Penis (tissue), 1 donor: Measurements from ENCODE around the genes GRAP2, FAM83F and TNRC6B.

DNA sequence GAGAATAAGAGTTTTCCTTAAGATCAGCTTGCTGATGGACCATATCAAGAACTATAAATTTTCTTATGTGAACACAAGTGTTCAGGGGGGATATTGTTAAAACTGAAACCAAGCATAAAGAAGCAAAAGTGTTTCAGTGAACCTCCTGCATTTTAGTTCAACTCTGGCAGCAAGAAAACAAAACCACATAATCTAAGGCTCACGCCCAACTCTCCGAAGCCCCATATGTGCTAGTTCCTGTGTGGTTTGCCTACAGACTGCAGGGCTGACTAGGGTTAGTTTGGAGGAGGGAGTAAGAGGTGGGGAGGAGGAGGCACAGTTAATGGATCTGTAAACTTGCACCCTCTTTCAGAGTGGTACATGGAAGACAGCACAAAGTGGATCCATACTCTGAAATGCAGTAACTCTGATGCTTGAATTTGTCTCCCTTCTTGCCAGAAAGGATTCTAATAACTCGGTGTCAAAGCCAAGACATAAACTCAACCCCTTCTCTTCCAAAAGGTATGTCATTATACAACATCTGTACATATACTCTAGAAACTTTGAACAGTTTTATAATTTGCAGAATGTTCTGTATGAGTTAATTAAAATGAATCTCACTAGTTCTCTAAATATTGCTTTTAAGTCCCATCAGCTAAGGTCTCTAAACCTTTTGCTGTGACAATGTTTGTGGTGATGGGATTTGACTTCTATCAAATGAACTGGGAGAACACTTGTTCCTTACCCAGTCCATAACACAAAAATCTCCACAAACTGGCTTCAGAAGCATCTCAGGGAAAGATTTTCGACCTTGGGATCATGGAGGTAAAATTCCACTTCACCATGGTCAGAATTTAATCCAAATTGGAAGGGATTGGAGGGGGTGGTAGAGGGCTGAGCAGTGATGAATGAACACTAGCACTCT is at the start of gene GRAP2:
Gene GRAP2, plus strand, starts transcription at position 255 of the 904 bp plus-strand sequence.
- PRO-cap: unidirectional peak, plus-strand start at position 351 of the sequence

DNA sequence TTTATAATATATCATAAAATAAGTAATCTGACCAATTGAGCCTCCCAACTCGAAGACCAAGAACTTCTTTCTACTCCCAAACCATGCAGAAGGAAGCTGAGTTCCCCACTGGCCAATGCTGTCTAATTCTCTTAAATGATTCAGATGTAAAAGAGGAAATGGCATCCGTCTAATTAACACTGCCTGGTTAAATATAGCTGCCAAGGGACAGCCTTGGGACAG is 13.8 kb upstream of the TMA7B start:
- PRO-cap: no peak

GRCh38 chr22:39951623-39952153 is 8.5 kb upstream of the TMA7B start:
- PRO-cap: no peak

GRCh38 chr22:39961114-39961901 is 1.1 kb downstream of the TMA7B start:
- PRO-cap: no peak

DNA sequence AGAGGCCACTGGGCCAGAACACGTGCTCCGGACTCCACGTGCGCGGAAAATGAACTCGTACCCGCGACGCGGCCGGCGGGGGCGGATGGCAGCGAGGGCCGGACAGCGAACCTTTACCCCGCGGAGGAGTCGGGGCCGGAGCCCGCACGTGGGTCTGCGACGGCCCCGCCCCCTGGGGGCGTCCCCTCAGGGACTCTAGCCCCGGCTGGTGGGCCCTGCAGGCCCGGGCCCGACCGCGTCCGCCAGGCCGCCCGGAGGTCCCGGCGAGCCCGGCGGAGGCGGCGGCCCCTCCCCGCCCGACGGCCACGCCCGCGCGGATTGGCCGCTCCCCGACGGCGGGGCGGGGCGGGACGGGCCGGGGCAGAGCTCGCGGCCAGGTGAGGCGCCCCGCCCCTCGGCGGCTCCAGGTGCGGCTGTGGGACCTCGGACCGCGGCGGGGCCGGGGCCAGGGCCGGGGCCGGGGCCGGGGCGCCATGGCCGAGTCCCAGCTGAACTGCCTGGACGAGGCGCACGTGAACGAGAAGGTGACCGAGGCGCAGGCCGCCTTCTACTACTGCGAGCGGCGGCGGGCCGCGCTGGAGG is at the start of gene FAM83F:
Gene FAM83F, plus strand, starts transcription at position 385 of the 582 bp plus-strand sequence.
- PRO-cap: bidirectional peak, plus-strand start at position 406 of the sequence, minus-strand start at position 246 of the sequence

DNA sequence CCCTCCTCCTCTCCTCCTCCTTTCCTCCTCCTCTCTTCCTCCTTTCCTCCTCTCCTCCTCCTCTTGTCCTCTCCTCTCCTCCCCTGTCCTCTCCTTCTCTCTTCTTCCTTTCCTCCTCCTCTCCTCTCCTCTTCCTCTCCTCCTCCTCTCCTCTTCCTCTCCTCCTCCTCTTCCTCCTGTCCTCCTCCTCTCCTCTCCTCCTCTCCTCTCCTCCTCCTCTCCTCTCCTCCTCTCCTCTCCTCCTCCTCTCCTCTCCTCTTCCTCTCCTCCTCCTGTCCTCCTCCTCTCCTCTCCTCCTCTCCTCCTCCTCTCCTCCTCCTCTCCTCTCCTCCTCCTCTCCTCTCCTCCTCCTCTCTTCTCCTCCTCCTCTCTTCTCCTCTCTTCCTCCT is 12.5 kb downstream of the FAM83F start:
- PRO-cap: no peak

DNA sequence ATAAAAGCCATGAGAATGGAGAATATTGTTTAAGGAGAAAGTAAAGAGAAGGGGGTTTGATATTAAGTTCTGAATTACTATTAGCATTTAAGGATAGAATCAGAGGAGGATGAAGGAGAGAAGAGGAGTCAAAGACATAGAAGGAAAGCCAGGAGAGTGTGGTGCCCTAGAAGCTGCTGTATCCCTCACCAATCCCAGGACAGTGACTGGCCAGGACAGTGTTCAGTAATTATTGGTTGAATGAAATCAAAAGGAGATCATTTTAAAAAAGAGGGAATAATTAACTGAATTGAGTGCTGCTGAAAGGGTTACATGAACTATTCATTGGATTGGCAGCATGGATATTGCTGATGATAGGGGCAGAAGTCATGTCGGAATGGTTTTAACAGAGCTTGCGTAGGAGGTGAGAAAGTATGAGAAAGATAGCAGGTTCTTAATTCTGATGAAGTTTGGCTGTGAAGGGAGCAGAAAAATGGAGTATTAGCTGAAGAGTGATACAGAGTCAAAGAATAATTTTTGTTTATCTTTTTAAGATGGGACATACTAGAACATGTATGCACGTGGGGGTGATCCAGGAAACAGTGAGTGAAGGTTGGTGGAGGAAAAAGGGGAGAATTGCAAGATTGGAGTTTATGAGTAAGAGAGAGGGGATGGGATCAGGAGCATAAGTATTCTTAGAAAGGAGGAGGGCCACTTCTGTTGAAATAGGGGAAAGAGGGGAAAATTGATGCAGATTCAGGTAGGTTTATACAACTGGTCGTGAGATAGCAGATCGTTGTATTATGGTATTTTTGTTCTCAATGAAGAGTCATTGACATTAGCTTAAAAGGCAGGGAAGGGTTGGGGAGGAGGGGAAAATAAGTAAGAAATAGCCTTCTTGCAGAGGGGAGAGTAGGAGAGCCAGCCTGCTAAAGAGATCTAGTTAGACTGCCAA is 88.6 kb downstream of the FAM83F start:
- PRO-cap: no peak

- PRO-cap: no peak
Observed at GRCh38 chr22:40116319-40116830, 61.4 kb upstream of the TNRC6B start.

DNA sequence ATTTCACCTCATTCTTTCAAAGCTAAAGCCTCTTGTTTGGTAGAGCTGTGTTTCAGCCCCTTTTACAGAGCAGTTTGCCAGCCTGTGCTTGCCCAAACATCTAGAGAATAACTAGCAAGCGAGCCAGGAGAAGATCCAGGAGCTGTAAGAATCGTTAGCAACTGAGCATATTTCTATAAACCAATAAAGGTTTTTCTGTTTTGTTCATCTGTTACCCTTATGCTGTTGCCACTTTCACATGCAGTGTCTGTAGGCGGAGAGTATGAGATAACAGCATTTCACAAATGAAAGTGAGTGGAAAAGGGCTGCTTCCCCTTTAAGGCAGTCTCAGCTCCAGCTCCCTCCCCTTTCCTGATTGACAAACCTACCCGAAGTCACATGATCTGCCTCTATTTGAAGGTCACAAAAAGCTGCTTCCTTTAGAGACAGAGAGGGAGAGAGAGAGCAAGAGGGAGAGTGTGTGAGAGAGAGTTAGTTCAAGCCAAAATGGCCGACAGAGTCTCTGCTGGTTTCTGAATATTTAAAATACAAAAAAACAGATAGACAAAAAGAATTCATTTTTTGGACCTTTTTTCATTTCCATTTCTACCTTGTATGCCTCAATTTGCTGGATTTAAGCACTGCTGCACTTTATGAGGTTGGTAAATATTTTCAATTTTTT is at the start of gene TNRC6B:
Gene TNRC6B, plus strand, starts transcription at position 422 of the 661 bp plus-strand sequence.
- PRO-cap: bidirectional peak, plus-strand start at position 422 of the sequence, minus-strand start at position 153 of the sequence

DNA sequence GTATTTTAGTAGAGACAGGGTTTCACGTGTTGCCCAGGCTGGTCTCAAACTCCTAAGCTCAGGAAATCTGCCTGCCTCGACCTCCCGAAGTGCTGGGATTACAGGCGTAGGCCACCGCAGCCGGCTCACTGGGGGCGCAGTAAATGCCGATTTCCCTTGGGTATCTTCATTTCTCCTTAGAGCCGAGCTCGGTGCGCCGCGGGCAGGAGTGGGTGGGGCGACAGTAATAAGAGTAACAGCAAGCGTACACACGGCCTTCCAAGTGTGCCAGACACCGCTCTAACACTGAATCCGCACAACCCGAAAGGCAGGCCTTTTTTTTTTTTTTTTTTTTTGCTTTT is 526 bp upstream of the ADSL start:
- PRO-cap: no peak

GRCh38 chr22:40436816-40437162 is 66.4 kb downstream of the SGSM3 start:
- PRO-cap: no peak

- PRO-cap: no peak
Observed at GRCh38 chr22:40492184-40492701, 121.8 kb downstream of the SGSM3 start.

GRCh38 chr22:40498873-40499655 is 128.7 kb downstream of the SGSM3 start:
- PRO-cap: unidirectional peak, plus-strand start at chr22:40499407

- PRO-cap: no peak
Observed at GRCh38 chr22:40764500-40765336, 54.4 kb downstream of the SLC25A17 start.

DNA sequence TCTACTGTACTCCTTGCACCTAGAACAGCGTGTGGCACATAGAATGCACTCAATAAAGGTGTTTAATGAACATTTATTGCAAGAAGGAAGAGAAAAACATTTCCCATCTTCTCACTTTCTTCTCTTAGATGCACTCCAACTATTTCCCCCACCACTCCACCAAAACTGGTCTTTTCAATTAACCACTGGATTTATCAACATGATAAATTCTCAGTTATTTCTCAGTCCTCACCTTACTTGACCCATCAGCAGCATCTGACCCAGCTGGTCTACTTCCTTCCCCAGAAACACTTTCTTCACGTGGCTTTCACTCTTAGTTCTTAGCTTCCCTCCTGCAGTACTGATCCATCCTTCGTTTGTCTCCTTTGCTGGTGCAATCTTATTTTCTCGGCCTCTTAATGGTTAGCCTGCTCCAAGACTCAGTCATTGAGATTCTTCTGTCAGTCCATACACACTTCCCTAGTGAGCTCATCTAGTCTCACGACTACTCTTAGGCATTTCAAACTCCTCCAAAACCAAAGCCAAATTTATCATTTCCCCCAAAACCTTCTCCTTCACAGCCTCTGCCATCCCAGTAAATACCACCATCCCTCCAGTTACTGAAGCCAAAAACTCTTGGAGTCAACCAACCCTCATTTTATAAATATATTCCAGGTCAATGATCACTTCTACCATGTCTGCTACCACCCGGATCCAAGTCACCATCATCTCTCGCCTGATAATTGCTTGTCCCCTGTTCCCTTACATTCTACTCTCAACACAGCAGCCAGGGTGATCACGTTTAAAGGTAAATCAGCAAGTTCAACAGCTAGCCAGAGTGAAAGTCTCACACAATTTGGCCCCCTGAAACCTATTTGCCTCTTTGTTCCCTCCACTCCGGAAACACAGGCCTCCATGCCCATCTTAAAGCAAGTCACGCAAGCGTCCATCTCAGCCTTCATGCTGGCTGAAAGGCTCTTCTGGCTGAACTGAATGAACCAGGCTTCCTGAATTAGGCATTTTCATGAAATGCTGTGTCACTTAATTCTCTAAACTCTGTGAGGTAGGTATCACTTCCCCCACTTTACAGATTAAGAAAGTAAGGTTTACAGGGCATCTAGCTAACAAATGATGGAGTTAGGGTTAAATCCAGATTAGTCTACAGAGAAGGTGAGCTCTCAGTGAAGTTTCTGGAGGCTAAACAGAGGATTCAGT is 1.8 kb downstream of the SLC25A17 start:
- PRO-cap: no peak

GRCh38 chr22:40818311-40819147 is 617 bp downstream of the SLC25A17 start:
- PRO-cap: bidirectional peak, plus-strand start at chr22:40818982, minus-strand start at chr22:40818981

DNA sequence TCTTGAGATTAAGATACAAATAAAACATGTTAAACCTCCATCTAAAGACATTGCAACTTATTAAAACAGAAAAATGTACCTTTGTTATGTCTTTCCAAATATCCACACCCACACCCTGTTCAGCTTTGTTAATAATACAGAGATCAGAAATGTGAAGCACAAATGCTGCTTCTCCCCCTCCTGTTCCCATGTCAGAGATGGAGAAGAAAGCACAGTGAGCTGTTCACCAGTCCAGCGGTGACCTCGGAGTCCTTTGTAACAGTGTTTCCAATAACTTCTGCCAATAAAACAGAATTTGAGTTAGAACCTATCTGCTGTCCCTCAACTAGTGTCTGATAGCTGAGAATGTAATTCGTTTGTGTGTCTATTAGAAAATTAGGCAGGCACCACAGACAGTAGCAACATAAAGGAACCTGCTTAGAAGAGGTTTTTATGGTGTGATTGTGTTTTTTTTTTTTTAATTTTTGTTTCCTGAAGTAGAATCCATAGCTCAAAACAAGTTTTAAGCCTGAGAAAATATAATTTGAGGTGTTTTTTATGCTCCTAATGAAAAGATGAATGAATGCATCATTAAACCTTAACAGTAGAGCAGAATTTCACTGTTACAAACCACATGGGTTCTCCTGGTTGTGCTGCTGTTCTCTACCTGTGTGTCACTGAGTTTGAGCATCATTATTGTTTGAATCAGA is 19.1 kb upstream of the RBX1 start:
- PRO-cap: no peak

GRCh38 chr22:41160431-41160848 is 44.7 kb upstream of the L3MBTL2 start:
- PRO-cap: no peak

- PRO-cap: no peak
Observed at GRCh38 chr22:41169212-41169739, 35.8 kb upstream of the L3MBTL2 start.

GRCh38 chr22:41172360-41172694 is 32.8 kb upstream of the L3MBTL2 start:
- PRO-cap: no peak